WTC11 (cell line): ENCODE data around the gene HRK.

DNA sequence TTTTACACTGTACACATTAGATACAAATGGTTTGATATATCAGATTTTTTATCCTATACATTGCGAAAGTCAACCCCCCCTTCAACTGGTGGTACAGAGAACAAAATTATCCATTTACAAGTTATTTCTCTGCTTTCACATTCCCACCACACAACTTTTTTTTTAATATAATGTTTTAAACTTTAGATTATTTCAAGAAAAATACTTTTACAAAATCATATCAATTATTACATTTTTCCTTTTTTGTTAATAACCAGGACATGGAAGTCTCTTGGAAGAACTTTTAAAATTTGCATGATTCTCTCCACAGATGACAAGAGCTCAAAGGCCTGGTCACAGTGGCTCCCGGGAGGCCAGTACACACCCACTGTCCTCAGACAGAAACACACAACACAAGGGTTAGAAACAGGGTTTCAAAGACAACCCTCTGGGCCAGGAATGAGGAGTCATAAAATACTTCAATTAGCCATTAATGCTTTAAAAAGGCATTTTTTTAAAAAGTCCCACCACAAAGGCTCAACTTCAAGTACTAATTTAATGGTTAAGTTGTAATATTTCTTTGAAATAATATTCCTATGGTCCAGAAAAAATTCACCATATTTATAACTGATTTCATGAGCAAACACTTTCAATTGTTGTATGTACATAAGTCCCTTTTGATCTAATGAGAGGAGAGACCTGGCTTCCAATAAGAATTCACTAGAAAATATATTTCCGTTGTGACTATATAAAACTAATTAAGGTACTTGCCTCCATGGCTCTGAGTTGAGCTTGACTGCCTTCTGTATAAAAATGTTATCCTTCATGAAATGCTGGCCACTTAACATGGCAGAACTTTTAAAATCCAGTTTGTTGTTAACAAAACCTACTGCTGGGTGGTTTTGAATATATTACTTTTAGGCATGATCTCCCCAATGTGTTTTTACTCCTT, 317.6 kb downstream of the MED13L start:
- PRO-cap, result no peak

DNA sequence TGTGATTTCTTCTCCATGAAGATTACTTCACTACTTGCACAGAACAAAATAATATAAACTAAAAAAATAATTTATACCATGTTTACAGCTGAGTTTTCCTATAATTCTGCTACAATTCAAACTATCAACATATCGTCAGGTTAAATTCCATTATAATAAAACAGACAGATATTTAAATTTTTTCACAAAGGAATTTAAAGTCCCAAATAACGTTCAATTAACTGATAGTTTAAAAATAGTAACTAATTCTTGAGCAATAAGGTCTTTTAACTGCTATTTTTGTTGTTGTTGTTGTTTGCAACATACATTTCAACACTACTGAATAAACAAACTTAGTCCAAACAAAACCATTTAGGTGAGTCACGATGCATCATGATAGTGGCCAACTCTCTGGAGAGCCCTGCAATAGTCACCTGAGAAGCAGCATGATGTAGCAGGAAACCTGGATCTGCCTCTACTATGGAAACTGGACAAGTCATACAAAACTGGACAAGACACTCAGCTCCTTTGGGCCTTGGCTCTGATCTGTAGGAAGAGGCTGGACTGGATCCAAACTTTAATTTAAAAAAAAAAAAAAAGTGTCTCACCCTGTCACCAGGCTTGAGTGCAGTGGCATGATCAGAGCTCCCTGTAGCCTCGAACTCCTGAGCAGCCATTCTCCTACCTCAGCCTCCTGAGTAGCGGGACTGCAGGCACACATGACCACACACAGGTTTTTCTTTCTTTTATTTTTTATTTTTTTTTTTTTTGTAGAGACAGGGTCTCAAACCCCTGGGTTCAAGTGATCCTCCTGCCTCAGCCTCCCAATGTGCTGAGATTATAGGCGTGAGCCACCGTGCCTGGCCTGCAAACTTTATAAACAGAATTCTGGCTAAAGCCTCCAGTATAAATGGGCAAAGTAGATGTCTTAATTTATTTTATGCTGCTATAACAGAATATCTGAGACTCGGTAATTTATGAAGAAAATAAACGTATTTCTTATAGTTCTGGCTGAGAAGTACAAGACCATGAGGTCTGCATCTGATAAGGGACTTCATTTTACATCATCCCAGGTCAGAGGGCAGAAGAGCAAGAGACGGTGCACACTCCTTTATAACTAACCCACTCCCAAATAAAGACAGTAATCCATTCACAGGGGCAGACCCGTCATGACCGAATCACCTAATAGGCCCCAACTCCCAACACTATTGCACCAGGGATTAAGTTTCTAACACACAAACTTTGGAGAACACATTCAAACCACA, 117.0 kb downstream of the MED13L start:
- PRO-cap, result no peak

GRCh38 chr12:116205581-116206312, 71.7 kb downstream of the MED13L start:
- PRO-cap, result no peak

DNA sequence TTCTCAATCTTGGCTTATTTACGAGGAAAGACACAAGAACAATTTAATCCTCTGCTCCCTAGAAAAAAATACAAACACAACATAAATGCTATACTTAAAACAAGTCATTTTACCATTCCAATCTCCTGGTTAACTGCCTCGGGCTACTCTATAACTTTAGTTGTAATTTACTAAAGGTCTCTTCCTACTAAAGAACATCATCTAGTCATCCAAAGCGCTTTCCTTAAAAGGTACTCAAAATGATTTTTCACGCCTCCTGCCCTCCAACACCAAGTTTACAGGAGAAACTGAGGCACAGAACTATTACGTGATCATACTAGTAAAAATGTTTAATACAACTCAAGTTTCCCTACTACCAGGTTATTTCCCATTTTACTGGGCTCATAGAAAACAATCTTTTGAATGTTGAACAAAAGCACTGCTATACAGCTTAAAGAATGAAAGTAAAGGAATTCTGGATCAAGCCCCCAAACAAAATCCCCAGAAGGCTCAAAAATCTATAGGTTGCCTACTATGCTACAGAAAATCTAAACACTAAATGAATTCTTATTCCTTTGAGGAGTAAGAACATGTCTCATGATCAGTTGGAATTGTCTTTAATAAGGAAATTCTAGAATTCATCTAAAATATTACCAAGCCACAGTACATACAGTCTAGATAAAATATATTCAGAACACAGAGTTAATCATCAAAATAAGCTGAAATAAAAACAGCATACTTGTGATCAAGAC, 10.0 kb downstream of the MED13L start:
- PRO-cap, result no peak

GRCh38 chr12:116313073-116313578, 35.6 kb upstream of the MED13L start:
- PRO-cap, result no peak

- PRO-cap, result unidirectional peak, minus-strand start at chr12:116434286
These were observed 125.0 kb upstream of the MAP1LC3B2 start for GRCh38 chr12:116434143-116434627.

- PRO-cap, result unidirectional peak, plus-strand start at chr12:116508503
These were observed 51.0 kb upstream of the MAP1LC3B2 start for GRCh38 chr12:116508149-116508617.

GRCh38 chr12:116604080-116604476, 44.9 kb downstream of the MAP1LC3B2 start:
- PRO-cap, result no peak

- PRO-cap, result no peak
These were observed 76.4 kb downstream of the MAP1LC3B2 start for GRCh38 chr12:116635476-116636130.

DNA sequence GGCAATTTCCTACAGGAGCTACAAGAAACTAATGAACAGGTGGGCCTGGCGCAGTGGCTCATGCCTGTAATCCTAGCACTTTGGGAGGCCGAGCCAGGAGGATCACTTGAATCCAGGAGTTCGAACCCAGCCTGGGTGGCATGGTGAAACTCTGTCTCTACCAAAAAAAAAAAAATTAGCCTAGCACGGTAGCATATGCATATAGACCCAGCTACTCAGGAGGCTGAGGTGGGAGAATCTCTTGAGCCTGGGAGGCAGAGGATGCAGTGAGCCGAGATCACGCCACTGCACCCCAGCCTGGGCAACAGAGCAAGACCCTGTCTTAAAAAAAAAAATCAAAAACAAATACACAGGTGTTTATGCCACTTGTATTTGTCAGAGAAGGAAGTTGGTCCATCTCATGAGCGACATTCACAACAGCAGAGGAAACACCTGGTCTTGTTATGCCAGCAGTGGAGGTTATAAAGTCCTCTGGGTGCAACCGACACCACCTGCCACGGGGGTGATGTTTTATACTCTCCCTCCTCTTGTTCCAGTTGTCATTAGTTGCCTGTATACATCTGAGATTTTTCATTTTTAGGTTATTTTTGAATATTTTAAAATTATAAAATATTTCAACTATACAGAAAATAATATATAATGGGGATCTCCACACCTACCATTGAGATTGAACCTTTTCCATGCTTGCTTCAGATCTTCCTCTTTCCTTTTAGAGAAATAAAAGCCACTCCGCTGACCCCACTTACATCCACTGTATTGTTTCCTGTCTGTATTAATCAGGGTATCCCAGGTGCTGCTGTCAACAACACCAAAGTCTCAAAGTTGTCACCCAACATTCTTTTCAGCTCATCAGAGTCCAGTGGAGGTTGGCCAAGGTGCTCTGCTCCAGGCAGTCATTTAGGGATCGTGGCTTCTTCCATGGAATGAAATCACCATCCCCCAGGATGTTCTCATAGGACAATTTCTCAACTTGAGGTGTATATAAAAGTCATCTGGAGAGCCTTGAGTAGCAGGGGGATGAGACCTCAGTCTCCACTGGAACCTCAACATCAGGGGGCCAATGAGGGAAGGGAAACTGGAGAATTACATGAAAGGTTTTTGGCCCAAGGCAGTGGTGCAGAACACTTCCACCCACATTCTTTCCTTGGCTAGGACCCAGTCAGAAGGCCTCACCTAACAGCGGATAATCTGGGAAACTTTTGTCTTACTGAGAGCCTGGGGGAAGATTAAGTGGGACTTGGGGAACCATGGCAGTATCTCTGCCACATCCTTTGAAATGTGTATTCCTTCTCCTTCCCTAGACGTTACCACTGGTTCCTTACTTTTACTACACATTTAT, 65.1 kb downstream of the RNFT2 start:
- PRO-cap, result no peak

DNA sequence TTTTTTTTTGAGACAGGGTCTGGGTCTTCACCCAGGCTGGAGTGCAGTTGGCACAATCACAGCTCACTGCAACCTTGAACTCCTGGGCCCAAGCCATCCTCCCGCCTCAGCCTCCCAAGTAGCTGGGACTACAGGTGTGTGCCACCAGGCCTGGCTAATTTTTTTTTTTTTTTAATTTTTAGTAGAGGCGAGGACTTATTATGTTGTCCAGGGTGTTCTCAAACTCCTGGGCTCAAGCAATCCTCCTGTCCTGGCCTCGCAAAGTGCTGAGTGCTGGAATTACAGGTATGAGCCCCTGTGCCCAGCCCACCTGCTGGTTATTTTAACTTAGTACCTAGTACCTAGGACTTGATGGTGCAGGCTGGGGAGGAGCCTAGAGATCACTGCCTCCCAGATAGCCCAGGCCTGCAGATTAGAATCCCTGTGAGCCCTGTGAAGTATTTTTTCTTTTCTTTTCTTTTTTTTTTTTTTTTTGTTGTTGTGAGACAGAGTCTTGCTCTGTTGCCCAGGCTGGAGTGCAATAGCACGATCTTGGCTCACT, 31.0 kb downstream of the HRK start:
- PRO-cap, result no peak

DNA sequence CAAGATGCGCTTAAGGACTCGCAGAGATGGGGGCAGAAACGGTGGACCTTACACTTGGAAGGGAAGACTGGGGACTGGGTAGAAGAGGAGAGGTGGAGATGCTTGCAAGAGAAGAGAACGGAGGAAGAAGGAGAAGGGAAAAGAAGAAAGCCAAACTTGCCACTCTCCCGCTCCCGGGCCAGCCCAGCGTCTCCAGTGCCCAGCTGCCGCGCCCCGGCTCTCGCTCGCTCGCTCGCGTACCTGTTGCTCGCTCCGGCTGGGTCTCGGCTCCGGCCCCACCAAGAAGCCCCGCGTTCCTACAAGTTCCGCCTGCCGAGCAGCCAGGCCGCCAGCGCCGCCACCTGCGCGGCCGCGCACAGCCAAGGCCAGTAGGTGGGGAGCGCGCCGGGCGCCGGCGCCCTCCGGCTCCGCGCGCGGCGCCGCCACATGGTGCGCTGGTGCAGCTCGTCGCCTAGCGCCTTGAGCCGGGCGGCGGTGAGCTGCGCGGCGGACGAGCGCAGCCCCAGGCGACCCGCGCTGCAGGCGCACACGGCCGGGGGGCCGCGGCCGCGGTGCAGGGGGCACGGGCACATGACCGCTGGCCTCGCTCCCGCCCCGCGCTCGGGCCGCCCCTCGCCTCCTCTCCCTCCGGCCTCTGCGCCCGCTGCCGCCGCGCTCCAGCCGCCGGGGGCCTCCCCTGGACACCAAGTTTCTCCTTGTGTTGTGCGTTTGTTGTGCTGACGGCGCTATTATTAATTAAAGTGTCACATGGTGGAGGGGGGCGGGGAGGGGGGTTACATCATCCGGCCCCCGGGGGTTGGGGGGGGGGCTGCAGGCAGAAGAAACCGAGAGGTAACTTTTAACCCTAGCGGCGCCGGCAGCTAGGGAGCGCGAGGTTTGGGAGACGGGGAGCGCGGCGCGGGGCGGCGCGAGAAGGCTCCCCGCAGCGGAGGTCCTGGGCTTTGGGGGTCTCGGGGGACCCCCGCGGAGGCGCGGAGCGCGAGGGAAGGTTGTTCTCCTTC, at the start of gene HRK:
Gene HRK (minus strand): TSS at position 706 of the 1,001 bp plus-strand sequence.
- PRO-cap, result bidirectional peak, plus-strand start at position 368 of the sequence, minus-strand start at position 343 of the sequence; bidirectional peak, plus-strand start at position 427 of the sequence, minus-strand start at position 428 of the sequence; bidirectional peak, plus-strand start at position 879 of the sequence, minus-strand start at position 704 of the sequence

DNA sequence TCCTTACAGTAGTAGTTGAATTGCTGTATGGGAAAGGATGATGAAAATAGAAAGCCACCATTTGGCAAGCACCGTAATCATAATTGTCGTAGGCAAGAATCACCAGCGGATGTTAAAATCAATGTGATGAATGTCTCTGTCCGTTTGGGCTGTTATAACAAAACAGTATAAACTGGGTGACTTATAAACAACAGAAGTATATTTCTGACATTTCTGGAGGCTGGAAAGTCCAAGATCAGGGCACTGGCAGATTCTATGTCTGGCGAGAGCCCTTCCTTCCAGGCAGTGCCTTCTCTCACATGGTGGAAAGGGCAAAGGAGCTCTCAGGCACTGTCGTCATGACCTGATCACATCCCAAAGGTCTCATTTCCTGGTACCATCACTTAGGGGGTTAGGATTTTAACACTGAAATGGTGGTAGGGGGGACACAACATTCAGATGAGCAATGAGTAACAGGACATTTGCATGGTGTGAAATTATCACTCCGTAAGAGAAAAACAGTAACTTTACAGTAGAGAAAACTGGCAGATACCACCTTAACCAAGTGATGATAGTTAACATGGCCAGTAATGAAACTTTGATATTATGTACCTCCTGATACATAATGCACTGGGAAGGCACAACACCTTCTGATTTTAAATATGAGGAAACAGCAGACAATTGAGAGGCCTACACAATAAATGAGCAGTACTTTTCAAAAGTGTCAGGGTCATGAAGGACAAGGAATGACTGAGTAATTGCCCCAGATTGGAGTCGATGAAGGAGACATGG, 64.5 kb downstream of the FBXW8 start:
- PRO-cap, result no peak

GRCh38 chr12:116996016-116996600, 85.4 kb downstream of the FBXW8 start:
- PRO-cap, result no peak

GRCh38 chr12:117060108-117060803, 39.0 kb downstream of the TESC start:
- PRO-cap, result no peak

DNA sequence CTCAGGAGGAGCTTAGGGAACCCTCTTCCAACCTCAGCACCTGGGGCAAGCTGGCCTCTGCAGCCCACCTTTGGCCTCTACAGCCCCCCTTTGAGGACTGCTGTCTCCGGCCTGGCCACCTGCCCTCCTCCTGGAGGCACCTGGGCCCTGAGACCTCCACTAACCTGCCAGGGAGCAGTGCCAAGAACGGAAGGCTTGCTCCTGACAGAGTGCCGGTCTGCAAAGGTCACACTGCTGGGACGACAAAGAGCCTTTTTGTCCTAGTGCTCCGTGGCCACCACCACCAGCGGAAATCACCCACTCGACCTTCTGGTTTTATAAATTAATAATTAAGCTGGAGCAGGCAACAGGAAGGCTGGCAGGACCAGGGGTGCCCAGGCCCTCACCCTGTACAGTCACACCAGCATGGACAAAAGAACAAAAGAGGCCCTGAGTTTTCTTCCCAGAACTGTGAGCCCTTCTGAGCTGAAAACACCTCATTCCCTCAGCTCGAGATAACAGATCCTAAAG, 8.3 kb downstream of the TESC start:
- PRO-cap, result no peak

GRCh38 chr12:117525092-117525553, 163.7 kb upstream of the NOS1 start:
- PRO-cap, result no peak

- PRO-cap, result no peak
These were observed 7.6 kb upstream of the WSB2 start for GRCh38 chr12:118068384-118069189.

DNA sequence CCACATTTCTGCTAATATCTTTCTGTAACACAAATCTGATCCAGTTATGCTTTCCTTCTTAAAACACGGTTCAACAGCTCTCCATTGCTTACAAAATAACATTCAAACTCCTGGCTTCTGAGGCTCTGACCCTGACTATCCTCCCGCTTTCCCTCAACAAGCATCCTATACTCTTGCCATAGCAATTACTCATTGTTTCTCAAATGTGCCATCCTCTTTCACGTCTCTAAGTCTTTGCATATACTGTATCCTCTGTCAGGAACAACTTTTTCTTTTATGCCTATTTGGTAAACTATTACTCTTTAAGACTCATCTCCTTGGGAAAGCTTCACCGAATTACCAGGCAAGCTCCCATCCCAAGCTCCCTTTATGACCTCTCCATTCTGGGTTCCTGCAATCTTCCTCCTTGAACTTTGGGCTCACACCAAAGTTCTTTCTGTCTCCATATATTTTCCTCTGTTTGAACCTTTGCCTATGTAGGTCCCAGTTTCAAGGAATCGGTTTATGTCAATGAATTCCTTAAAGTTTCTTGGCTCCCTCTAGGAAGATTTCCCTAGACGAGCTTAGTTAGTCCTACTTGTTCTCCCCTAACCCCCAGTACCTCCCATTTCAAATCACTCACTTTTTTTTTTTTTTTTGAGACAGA, 22.9 kb downstream of the PEBP1 start:
- PRO-cap, result no peak

- PRO-cap, result no peak
These were observed 808 bp upstream of the TAOK3 start for GRCh38 chr12:118373433-118373997.